ENCODE results near the genes GUCA1A and TRERF1.

- PRO-cap = no peak
These were observed 33.3 kb upstream of the TAF8 start for GRCh38 chr6:42016854-42017691.

GRCh38 chr6:42026318-42027124 is 23.8 kb upstream of the TAF8 start:
- PRO-cap = no peak

GRCh38 chr6:42041489-42042205 is 8.7 kb upstream of the TAF8 start:
- PRO-cap = no peak

GRCh38 chr6:42045395-42046494 is 4.6 kb upstream of the TAF8 start:
- PRO-cap = no peak

- PRO-cap = no peak
These were observed 45.9 kb downstream of the TAF8 start for GRCh38 chr6:42096312-42096618.

DNA sequence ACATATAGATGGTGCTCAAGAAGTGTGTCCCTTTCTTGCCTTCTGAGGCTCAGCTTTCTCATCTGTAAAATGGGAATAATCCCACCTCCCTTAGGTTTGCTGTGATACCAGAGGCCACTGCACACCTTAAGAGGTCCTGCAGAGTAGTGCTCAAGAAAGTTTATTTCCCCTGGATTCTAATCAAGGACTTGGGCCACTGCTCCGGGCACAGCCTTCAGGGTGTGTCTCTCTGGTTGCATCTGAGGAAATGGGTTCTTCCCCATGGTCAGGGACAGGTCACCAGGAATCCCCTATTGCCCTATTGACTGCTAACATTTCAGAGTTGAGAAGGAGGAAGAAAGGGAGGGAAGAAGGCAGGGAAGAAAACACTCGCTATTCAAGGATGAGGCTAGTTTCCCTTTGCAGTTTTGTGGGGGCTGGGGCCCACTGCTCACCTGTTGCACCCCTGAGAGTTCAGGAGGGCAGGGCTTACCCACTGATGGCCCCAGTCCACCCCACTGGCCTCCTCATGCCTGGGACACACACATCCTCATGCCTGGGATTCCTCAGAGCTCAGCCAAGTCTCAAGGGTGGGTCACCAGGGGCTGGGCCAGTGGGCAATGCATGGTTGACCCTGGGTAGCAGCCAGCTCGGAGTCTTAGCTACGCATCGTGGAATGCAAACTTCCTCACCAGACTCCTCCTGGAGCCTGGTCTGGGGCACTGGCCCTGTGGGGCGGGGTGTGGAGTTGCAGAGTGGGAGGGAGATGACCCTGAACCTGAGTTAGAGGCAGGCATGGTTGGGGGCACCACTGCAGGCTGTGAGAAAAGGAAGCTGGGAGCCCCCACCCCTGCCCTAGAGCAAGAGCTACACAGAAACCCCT is 21.2 kb downstream of the C6orf132 start:
- PRO-cap = no peak

GRCh38 chr6:42145571-42145942 is 3.1 kb upstream of the C6orf132 start:
- PRO-cap = no peak

DNA sequence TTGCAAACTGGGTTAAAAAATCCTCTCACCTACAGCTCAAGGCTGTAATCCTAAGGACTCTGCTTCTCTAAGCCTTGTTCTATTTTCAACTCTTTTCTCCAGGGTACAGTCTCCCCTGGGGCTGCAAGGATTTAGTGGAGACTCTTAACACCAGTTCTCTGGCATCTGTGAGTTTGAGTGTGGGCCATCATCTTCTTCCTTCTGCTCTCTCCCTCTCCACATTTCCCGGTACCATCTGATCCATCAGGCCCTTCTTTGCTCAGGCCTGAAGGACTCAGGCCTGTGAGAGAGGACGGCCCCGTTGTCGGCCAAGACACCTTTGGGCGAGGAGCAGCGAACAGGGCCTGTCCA is at the start of gene GUCA1A:
Gene GUCA1A (plus strand): TSS at position 134 of the 351 bp plus-strand sequence.
- PRO-cap = no peak

- PRO-cap = no peak
These were observed 60.4 kb upstream of the MRPS10 start for GRCh38 chr6:42278109-42278504.

DNA sequence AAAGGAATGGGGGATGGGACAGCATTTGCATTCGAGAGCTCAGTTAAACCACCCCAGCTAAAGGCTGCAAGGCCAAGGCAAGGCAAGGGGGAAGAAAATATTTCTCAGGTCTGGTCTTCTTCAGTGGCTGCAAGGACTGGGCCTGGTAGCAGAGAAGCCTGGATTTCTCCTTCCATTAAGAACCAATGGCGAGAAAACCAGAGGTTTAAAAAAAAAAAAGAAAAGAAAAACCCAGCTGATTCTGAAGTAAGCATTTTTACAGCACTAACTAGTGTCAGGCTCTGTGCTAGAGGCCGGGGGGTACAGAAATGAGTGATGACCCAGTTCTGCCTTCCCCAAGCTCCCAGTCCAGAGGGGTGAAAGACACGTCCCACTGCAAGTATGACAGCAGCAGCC is 10.3 kb downstream of the TRERF1 start:
- PRO-cap = no peak

DNA sequence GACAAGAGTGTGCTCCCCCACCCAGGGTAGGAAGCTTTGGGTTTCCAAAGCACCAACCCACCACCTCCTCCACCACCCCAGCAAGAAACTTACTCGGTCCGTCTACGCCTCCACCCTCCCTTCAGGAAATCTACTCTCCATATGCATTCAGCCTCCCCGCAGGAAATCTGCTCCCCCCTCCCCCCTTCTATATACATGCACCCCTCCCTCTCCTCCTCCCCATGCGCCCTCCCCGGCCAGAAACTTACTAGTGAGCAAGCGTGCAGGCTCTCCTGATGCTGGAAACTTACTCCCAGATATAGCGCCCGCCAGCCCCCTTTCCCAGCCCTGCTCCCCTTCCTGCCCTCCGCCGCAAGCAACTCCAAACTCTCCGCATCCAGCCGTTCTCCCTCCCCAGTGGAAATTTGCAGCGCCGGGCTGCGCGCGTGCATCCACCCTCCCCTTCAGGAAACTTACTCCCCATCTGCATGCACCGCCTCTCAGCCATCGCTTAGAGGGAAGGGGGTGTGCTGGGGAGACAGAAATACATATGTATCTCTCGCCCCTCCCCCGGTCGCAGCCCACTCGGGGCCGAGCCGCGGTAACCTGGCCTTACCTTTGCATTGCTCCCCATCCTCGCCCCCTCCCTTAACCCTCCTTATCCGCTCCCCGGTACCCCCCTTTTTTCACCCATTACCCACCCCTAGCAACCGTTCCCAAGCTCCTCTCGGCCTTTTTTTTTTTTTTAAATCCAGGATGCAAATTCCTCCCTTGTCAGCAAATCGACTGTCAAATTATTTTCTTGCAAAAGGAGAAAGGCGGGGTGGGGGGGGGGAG is at the start of gene TRERF1:
Gene TRERF1 (minus strand): TSS at position 501 of the 816 bp plus-strand sequence.
- PRO-cap = bidirectional peak, plus-strand start at position 222 of the sequence, minus-strand start at position 143 of the sequence; bidirectional peak, plus-strand start at position 556 of the sequence, minus-strand start at position 398 of the sequence

- PRO-cap = no peak
These were observed 7.7 kb upstream of the UBR2 start for GRCh38 chr6:42556081-42556495.

DNA sequence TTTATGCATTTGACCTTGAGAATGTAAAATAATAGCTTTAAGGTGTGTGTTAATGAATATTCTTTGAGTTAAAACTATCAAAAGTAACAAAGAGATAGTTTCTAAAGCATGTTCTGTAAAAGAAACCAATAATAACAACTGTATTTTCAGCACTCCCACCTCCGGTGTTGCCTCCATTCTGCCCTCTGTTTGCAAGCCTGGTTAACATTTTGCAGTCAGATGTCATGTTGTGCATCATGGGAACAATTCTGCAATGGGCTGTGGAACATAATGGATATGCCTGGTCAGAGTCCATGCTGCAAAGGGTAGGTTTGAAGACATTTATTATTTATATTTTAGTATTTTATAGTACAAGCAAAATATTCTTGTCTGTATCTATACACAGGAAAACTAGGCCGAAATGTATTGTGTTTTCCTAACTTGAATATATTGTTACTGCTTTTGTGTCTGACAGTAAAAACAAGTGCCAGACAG is 70.0 kb downstream of the PRPH2 start:
- PRO-cap = no peak

GRCh38 chr6:42782539-42783279 is 857 bp downstream of the BICRAL start:
- PRO-cap = bidirectional peak, plus-strand start at chr6:42782725, minus-strand start at chr6:42782837; bidirectional peak, plus-strand start at chr6:42783054, minus-strand start at chr6:42782957; bidirectional peak, plus-strand start at chr6:42783211, minus-strand start at chr6:42783188

DNA sequence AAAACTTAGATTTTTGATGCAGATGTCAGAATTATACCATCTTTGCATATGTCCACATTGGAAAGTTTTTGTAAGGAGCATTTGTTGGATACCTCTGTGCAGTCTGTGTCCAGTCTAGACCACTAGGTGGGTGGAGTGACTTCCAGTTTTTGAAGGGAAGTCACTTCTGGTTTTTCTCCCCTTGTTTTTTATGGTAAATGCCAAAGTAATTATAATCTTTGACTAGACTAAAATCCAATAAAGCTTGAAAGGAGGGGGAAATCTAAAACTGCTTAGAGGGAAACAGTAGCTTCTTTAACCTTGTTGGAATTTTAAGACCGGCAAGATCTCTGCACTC is 4.3 kb downstream of the BICRAL start:
- PRO-cap = no peak

DNA sequence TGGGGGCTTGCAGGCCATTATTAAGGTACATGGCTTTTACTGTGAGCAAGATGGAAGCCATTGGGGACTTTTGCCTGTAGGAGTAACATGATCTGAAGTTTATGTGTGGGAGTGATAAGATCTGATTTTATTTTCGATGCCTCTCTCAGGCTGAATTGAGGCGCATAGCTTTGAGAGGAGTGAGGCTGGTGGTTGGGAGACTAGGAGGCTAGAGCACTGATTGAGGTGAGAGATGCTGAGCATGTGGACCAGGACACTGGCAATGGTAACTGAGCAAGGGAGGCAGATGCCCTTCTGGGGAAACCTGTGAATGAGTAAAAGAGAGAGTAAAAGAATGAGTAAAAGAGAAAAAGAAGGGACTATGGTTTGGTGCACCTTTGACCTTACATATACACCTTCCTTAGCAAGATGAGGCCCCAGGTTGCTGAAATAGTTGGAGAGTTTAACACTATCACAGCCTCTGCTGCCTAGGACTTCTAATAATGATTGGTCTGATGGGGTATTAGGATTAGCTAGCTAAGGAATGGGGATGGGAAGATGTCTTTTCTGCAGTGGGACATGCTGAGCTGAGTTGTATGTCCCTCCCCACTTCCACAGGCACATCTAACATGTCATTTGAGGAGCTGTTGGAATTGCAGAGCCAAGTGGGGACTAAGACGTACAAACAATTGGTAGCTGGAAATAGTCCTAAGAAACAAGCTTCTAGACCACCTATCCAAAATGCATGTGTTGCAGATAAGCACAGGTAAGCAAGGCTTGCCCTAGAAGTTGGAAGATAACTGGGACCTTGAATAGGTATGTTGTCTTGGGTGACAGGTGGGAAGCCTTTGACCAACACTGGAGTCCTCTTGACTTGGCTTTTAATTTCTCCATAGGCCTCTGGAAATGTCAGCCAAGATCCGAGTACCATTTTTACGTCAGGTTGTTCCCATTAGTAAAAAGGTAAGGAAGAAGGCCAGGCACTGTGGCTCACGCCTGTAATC is 3.3 kb downstream of the RRP36 start:
- PRO-cap = no peak

- PRO-cap = no peak
These were observed 15.3 kb downstream of the CUL7 start for GRCh38 chr6:43038180-43038978.

- PRO-cap = unidirectional peak, minus-strand start at chr6:43077266
These were observed 1.1 kb downstream of the PTK7 start for GRCh38 chr6:43076957-43077821.

- PRO-cap = no peak
These were observed 27.6 kb upstream of the SRF start for GRCh38 chr6:43143388-43143933.

DNA sequence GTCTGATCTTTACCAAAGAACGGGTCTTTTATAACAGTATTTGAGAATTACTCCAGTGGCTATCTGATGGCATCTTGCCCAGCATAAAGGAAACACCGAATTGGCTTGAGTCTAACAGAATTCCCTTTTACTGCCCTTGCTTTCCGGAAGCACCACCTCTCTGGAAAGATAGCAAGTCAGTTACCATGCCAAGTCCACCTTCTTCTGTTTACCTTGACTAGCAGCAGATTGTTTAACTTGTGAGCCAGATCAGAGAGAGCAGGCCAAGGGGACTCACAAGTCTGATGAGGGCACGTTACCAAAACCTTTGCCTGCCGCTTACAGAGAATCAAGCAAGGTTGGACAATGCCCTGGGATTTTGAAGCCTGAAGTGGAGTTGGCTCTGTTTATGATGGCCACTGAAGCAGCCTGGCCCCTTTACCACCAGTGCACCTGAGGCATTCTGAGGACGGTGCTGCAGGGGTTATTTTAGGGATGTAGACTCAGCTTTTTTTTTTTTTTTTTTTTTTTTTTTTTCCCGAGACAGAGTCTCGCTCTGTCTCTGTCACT is 20.7 kb upstream of the SRF start:
- PRO-cap = no peak